H9 (cell line): ENCODE results near the genes SOWAHA, ZCCHC10 and CDKN2AIPNL.

DNA sequence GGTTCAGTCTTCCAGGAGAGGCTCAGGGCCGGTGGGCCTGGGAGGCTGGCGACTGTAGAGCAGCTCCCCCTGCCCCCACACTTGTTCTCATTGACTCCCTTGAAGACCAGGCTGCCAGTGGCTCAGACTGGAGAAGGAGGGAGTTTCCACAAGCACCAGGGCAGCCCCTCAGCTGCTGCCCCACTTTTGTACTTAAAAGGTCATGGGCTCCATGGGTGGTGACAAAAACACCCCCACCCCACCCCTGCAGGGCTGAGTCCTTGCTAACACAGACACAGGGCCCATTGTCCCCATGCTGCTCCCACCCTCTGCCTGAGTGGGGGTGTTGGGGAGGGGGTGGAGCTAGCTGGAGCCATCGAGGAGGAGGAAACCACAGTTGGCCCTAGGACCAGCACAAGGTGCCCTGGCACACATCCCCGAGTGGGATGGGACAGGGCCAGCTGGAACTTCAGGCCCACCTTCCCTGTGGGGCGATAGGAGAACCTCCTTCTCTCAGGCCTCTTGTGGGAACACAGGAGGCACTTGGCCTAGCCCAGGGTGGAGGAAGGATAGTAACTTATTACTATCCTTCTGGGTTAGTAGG, 10.6 kb downstream of the PDLIM4 start:
- PRO-cap, result no peak

DNA sequence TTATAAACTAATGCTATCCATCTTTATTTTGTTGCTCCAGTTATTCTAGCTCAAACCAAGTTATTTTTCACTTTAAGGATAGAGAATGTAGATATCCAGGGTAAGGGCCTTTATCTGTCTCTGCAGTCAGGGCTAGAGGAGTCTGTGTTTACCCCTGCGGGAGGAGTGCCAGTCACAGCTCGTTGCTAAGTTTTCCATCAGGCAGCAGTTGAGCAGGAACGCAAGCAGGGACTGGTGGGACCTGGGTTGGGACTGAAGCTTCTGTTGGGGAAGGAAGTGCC, 6.3 kb downstream of the SLC22A4 start:
- PRO-cap, result no peak

DNA sequence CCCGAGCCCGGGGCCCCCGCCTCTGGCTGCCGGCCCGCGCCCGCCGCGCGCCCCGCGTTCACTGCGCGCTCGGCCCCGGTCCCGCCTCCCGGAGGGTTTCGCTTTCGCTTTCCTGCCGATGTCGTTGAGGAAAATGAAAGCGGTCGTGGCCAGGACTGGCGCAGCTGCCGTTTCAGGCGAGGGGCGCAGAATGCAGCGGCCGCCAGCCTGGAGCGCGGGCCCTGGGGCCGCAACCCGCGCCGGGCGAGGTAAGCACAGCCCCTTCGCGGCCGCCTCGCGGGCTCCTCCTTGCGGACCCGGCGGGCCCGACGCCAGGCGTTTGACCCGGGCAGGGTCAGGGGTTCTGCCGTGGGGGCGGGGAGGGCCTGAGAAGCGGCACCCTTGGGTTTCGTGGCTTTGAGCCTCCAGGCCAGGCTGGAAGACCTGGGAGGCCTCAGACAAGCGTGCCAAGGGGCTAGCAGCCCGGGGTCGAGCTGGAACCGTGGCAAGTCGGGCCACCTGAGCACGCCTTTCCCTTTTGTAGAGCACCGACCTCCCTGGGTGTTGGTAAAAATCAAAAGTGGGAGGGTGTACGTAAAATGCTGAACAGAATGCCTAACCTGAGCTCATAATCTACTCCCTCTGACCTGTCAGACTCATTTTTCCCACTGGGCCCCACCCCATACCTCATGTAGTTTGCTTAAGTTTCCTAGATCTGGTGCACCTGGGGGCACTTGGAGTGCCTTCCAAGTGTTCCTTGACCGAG, 41.5 kb downstream of the SLC22A5 start:
- PRO-cap, result bidirectional peak, plus-strand start at position 136 of the sequence, minus-strand start at position 192 of the sequence

- PRO-cap, result no peak
Measured at GRCh38 chr5:132430649-132431198, 59.8 kb downstream of the IRF1 start.

GRCh38 chr5:132437297-132437962, 53.1 kb downstream of the IRF1 start:
- PRO-cap, result no peak

DNA sequence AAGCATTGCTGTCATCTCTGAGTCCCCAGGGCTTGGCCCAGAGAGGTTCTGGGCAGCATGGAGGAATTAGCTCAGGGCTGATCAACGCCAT, 1.1 kb upstream of the IRF1 start:
- PRO-cap, result no peak

- PRO-cap, result no peak
Measured at GRCh38 chr5:132579657-132580214, 23.0 kb downstream of the RAD50 start.

GRCh38 chr5:132813088-132813864, at the start of gene SOWAHA:
TSS of gene SOWAHA (plus strand) at chr5:132813302.
- PRO-cap, result no peak

DNA sequence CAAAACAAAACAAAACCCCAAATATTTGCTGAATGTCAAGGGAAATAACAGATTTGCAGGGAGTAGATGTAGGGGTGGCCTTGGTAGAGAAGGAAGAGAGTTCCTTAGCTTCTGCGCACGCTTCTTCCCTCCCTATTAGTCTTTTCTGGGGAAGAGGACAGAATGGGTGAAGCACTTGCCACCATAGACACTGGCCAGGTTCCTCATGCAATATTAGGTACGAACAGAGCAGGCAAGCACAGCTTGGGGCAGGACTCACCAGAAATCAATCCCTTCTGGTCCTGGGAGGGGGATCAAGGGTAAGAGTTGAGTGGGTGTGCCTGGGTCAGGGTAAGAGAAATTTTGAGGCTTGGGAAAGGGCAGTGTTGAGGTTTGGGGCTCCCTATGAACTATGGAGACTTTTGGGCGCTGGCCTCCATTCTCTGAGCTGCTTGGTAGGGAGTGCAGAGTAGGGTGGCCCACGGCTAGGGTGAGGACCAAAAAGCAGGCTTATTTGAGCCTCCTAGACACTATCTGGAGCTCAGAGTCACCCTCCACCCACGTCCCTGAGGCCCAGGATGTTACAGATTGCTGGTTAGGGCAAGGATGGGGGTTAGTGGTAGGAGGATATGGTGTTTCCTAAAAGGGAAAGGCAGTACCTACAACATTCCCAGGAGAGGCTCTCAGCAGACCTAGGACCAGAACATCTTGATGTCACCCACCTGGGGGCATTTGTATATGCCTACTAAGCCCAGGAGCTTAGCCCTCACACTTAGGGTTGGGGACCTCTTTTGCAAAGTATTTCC, 2.6 kb downstream of the SHROOM1 start:
- PRO-cap, result no peak

GRCh38 chr5:132841530-132842009, 11.1 kb upstream of the SHROOM1 start:
- PRO-cap, result no peak

DNA sequence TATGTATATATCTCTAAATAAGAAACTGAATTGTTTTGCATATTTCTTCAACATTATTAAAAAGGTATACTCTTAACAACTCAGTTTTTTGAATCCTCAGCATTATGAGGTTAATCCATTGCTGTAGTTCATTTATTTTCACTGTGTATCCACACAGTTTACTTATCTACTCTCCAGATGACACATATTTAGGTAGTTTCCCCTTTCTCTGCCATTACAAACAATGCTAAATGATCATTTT, 11.7 kb downstream of the AFF4 start:
- PRO-cap, result no peak

DNA sequence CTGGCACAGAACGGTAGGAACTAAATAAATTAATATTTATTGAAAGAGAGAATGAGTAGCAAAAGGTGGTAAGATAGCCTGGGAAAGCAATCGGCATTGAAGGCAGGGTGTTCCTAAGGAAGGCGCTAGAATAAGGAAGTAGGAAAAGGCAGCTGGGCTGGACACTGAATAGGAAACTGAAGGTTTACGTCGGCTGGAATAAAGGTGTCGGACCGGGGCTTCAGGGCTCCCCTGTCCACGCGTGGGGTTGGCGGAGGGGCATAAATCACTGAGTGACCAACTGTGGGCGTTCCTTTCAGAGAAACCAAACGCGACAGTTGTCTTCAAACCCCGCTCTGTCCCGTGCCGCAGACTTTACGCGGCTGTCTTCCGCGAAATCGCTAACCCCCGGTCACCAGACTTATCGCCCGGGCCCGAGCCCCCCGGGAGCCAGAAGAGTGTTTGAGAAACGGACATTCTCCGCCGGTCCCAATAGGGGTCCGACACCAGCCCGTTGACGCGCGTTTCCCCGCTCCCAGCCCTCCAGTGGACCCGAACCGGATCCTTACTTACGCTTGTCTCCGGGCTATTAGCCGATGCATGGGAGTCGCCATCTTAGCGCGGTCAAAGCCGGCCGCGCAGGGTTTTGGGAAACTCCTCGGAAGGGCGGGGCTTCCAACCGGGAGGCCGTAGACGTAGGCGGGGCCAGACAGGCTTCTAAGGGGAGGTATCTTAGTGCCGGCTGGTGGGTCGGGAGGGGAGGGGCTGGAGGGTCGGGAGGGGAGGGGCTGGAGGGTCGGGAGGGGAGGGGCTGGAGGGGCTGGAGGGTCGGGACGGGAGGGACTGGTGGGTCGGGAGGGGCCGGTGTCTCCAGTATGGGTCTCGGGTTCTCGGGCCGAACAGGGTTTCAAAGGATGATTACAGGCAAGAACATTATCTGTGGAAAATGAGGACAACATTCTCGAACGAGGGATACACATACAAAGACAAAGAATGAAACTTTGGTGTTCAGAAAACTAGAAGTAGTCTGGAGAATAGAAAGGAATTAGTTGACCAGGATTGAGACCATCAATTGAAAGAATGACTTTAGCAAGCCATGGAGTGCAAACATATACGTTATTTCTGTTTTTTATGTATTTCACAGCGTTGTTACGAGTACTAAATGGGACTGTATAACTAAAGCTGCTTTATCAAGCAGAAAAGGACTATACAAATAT, at the start of gene ZCCHC10:
Gene ZCCHC10 (minus strand): TSS at position 605 of the 1,196 bp plus-strand sequence.
- PRO-cap, result bidirectional peak, plus-strand start at position 181 of the sequence, minus-strand start outside the sequence; bidirectional peak, plus-strand start at position 326 of the sequence, minus-strand start at position 358 of the sequence; bidirectional peak, plus-strand start at position 855 of the sequence, minus-strand start at position 605 of the sequence

DNA sequence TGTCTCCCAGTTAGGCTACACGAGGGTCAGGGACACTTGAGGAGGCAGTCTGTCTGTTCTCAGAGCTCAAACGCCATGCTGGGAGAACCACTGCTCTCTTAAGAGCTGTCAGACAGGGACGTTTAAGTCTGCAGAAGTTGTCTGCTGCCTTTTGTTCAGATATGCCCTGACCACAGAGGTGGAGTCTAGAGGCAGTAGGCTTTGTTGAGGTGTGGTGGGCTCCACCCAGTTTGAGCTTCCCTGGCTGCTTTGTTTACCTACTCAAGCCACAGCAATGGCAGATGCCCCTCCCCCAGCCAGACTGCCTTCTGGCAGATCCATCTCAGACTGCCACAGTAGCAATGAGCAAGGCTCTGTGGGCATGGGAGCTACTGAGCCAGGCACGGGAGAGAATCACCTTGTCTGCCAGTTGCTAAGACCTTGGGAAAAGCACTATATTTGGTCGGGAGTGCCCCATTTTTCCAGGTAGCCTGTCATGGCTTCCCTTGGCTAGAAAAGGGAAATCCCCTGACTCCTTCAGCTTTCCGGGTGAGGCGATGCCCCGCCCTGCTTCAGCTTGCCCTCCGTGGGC, 118.9 kb downstream of the HSPA4 start:
- PRO-cap, result no peak

GRCh38 chr5:134003799-134004325, 913 bp downstream of the VDAC1 start:
- PRO-cap, result bidirectional peak, plus-strand start at chr5:134003994, minus-strand start at chr5:134003862; bidirectional peak, plus-strand start at chr5:134004052, minus-strand start at chr5:134004051; bidirectional peak, plus-strand start at chr5:134004285, minus-strand start at chr5:134004222

DNA sequence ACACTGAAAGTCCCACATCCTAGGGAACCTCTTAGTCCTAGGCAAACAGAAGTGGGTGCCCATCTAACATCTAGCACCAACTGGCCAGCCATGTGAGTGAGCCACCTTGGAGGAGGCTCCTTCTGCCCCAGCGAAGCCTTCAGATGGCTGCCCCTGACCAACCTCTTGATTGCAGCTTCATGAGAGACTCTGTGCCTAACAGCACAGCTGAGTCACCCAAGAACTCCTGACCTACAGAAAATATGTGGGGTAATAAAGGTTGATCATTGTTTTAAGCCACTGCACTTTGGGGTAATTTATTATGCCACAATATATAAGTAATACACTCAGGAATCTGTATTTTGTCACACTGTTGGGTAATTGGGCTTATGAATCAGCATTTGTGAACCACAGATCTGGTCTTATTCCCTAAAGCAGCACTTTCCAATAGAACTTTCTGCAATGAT, 24.3 kb upstream of the VDAC1 start:
- PRO-cap, result no peak

DNA sequence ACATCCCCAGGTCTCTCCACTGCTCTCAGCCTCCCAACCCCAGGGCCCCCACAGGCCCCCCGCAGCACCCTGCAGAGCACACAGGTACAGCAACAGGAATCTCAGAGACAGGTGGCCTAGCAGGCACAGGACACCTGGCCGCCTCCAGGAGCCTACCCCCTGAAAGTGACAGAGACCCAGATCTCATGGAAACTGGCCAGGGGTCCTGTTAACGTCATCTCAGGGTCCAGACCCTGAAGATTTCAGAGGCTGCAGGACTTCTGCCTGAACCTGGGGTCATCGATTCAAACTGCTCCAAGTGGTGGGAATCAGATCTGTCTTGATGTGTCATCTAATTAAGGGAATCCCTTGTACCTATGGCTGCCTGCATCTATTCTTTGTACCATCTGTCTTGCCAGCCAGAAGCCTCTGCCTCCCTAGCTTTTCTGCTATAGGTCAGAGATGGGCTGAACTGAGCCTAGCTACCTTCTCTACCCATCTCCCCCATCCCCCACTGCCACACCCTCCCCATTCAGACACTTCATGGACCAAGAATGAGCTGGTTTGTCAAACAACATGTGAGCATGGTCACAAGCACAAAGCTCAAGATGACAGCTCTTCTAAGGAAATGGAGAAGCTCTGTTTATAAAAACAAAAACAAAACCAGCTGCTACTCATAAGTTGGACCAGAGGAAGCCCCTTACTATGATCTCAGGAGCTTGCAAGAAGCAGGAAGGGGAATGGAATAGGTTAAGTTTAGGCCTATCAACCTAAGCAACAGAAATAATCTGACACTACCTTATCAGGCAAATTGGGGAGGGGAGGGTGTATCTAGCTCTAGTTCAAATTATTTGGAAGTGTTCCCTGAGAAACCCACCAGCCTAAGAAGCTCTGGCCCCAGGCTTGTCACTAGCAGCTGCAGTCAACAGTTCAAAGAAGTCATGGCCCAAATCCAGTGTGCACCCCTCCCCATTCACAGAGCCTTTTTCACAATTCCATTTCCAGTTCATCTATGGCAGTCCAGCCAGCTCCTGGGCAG, 30.0 kb downstream of the SKP1 start:
- PRO-cap, result no peak

DNA sequence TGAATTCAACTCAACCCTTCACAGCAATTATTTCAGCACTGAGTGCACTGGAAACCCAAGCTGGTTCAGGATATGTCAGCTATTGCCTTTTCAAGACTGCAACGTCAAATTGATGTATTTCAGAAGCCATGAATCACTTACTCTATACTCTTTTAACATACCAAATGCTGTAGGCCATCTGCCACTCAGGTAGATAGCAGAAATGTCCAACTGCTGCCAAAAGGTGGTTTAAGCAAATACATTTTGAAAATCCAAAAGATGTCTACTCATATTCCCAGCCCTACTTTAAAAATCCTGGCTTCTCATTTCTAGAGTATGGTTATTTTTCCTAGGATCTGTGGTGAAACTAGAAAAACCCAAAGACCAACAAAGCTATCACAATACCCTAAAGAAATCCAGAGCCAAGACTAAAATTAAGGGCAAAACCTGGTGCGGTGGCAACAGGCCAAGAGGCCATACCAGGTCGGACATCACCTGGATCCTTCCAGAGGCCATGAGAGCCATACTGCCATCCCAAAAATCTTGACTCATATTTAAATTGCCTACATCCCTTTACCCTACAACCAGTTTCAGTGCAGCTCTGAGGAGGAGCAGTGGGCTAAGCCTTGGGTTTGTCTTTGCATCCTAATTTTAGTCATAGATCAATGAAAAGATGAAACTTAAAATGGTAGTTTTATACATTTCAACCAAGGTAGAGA, 14.4 kb upstream of the SKP1 start:
- PRO-cap, result no peak

GRCh38 chr5:134196840-134197569, 20.3 kb upstream of the SKP1 start:
- PRO-cap, result no peak

GRCh38 chr5:134335921-134336229, 31.1 kb downstream of the CDKL3 start:
- PRO-cap, result no peak

GRCh38 chr5:134411345-134412267, at the start of gene CDKN2AIPNL:
TSS of gene CDKN2AIPNL (minus strand) at chr5:134411881.
- PRO-cap, result bidirectional peak, plus-strand start at chr5:134411664, minus-strand start at chr5:134411691; bidirectional peak, plus-strand start at chr5:134412008, minus-strand start at chr5:134411881